Measurements from ENCODE around the genes GRAMD2B, TEX43, CCDC192 and HINT1.

- RRBS, result no CpG with 5 or more reads among the region's 3 CpGs
These were observed 745.6 kb upstream of the ZNF608 start for GRCh38 chr5:125491949-125492461.

- RRBS, result no CpG with 5 or more reads among the region's 7 CpGs
These were observed 829.7 kb upstream of the ZNF608 start for GRCh38 chr5:125575914-125576749.

DNA sequence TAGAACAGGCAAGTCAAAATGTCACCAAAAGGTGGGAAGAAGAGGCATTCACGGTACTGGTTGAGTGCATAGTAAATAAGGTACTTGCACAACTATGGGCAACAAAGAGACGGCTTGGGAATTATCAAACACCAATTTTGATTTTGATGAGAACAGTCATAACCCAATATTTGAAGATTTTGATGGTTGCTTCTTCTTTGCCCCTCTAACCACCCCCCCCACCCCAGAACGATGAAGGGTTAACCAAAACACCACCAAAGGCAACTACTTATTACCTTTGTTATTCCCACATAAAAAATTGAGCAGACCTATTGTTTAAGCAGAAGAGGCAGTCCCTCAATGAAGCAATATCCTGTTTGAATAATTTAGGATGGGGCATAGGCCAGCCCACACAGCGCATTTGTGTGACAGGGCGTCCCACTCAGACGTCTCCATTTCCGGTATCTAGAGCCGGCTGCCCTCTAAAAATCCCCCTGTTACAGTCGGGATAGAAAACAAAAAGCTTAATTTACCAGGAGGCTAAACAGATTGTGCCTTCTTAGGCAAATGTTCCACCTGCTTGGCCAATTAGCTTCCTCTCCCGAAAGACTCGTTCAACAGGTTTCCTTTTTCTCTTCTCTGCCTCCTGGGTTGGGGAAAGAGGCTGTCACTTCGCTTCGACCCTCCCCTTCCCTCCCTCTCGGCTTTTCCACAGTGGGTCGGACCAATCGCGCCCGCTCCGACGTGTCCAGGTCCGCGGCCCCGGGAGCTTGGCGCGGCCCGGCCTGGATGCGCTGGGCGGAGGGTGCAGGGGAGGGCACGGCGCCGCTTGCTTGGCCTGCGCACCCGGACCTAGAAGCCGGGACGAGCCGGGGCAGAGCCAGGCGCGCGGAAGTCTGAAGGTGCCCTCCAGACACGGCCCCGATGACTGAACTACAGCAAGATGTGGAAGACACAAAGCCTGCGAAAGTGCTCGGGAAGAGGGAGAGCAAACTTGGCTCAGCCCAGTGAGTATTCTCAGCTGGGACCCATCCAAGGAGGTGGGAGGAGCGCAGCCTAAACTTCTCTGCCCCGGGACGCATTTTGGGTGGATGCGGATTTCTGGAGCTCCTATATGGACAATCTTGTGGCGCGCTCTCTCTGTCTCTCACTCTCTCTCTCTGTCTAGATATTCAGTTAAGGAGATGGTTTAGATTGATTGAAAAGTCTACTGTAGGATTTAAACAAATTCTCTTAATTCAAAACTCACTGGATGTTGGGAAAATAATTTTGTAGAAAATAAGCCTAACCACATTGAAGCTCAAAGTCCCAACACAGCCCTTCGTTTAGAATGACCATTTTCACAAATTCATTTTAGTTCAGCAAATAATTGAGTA, at the start of gene GRAMD2B:
Gene GRAMD2B (plus strand): TSS at position 706 of the 1,355 bp plus-strand sequence.
- RRBS, result 1% methylated on average over 8 of the region's 50 CpGs

GRCh38 chr5:126437946-126438914, 15.0 kb downstream of the GRAMD2B start:
- RRBS, result no CpG with 5 or more reads among the region's 8 CpGs

DNA sequence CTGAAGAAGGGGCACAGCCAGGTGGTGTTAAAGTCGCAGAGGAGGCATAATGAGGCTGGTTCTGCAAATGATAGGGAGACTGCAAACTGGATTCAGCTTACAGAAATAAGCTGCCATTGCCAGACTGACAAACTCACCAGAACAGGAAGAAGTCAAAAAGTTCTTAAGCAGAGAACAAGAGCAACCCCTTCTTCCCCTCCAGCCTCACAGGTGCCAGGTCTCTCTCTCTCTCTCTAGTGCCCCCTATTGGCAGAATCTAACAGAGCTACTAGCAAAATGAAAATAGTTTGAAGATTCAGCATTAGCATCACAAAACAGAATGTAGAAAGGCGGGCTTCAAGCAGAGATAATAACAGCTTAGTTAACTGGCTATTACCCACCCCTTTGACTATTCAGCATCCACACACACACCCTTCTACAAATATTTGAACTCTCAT, 76.7 kb downstream of the GRAMD2B start:
- RRBS, result no CpG with 5 or more reads among the region's 2 CpGs

DNA sequence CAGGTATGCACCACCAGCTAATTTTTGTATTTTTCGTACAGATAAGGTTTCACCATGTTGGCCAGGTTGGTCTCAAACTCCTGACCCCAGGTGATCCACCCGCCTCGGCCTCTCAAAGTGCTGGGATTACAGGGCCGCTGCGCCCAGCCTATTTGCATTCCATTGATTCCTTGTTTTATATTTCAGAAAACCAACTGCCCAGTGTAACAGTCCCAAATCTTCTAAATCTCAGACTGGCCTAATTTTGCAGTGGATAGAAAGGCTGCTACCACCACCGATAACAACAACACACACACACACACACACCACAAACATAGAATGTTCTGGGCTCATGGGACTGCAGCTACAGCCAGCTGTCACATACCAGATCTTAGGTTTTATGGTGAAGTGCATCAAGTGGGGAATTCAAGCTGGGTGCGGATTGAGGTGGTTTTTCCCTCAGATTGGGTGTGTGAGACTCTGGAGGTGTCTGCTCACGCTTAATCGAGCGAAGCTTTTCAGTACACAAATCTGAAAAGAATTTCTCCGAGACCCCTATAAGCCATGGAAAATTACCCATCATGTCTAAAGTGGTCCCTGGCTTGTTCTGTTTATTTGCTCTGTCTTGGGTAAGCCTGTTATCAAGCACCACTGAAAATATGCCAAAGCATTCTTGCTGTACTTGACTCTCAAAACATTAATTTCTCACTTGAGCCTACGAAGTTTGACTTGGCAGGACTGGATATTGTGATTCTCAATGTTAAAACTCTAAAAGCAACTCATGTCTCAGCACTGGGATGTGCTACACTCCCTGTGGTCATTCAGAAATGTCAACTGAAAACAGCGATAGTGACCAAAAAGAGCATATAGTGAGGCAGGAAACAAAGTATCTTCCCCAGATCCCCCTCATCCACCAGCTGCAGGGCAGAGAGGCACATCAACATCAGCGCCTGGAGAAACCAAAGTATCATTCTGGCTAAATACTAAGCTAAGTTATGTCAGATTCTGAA, 71.1 kb downstream of the ALDH7A1 start:
- RRBS, result no CpG with 5 or more reads among the region's 14 CpGs

GRCh38 chr5:126631343-126631880, at the start of gene TEX43:
TEX43 (plus strand) TSS chr5:126631705.
- RRBS, result no CpG with 5 or more reads among the region's 4 CpGs

DNA sequence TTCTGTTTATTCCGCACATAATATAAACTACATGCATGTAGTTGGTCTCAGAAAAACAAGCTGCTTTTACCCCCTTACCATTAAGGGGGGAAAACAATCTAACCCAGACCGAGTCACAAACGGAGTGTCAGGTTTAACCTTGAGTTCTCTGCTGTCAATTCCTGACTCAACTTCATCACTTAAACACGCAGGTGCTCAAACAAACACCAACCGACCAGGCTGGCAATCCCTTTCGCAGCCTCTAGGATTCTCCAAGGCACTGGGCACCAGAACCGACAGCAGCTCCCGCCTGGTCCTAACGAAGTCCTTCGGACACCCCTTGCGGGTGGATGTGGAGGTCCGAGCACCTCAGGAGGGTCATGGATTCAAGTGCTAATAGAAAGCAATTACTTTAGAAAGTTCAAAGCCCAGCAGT, 931 bp downstream of the MARCHF3 start:
- RRBS, result no CpG with 5 or more reads among the region's 12 CpGs

DNA sequence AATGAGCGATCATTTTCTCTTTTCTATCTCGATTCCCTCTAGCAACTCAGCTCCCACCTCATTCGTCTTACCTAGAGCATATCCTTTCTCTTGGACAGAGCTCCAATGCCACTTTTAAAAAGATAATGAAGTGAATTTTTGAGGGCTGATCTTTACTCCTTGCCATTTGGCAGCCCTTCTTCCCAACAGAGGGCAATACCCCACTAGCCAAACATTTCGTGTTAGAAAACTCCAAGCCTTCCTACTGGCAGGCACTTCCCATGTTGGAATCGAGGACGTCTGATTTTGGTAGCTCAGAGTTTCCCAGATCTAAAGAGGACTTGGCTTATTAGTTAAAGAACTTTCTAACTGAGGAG, 108.0 kb upstream of the PRRC1 start:
- RRBS, result no CpG with 5 or more reads among the region's 6 CpGs

DNA sequence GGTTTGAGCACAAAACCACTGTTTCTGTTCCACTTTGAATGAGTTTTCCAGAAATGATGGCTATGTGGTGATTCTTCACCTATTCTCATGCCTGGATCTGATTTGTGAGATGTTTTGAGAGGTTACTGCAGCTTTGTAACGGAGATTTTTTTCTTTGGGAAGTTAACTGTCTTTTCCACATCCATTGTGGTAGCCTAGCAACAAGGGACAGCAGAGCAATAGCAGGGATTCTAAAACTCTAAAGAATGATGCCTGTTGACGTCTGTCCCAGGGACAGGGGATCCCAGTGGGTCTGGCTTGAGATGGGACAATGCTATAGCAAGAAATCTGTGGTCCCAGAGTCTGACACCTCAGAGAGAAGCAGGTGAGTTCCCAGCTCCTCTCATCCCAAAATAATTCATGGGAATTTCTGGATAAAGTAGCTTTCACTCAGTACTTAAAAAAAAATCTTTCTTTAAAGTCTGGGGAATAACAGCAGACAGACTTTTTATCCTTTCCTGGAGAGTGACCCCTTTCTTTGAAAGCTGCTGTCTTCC, at the start of gene CCDC192:
Gene CCDC192 (plus strand): TSS at position 248 of the 536 bp plus-strand sequence.
- RRBS, result no CpG with 5 or more reads among the region's 2 CpGs

DNA sequence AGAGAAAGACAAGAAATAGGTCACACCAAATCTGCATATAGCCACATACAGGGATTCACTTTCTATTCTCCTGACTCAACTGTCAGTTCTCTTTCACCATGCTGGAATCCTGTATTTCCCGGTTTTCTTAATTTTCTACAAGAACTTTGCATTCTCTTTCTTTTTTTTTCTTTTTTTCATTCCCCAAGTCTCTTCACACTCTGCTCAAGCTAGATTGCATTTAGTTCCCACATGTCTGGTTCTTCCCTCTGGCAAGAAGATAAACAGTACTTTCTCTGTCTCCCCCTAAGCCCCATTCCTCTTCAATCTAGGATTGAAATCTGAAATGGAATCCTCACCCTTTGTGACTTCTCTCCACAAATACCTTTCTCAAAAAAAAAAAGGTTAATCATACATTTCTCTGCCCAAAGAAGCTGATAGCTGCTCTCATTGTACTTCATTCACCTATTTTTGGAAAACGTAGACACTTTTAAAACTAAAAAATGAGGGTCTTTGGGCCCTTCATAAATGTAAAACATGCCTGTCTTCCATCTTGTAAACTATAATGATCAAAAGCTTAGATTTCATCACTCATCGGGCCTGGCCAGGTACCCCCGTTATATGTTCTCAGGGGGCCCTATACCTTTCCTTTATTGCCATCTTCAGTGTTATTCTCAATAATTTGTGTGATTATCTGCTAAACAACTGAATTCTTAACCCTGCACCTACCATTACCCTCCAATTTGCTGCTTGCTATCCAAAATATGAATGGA, 64.0 kb upstream of the SLC12A2 start:
- RRBS, result no CpG with 5 or more reads among the region's 4 CpGs

- RRBS, result no CpG with 5 or more reads among the region's 2 CpGs
These were observed 4.2 kb upstream of the SLC12A2 start for GRCh38 chr5:128079370-128079805.

GRCh38 chr5:128196716-128197275, 113.2 kb downstream of the SLC12A2 start:
- RRBS, result no CpG with 5 or more reads among the region's 4 CpGs

- RRBS, result no CpG with 5 or more reads among the region's 4 CpGs
These were observed 188.5 kb downstream of the SLC12A2 start for GRCh38 chr5:128272052-128272516.

- RRBS, result no CpG with 5 or more reads among the region's 24 CpGs
These were observed 1.8 kb downstream of the FBN2 start for GRCh38 chr5:128536212-128536673.

- RRBS, result no CpG with 5 or more reads among the region's 7 CpGs
These were observed 19.6 kb upstream of the ADAMTS19 start for GRCh38 chr5:129440348-129441102.

DNA sequence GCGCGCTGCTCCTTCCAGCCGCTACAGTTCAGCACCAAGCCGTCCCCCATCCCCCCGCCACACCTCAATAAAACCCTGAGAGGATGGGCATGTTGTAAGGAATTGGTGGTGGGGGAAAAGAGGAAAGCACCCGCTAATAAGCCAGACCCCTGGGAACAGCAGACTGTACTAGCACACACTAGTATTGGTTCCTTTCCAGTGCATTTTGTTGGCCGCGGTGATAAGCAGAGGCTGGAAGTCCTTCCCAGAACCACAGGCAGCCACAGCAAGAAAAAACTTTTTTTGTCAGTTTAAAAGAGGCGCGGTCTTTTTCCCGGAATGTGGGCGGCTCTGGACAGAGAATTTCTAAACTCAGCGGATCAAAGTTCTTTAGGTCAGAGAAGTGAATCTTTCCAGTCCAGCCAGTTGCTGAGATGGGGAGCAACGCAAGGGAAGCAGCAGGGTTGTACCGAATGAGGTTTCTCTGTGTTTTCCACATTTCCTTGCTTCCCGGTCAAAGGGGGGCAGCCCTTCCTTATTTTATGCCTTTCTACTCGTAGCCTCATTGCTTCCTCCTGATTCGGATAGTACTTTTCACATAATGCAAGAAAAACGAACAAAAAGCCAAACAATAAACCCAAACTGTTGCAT, 2.1 kb downstream of the CHSY3 start:
- RRBS, result no CpG with 5 or more reads among the region's 19 CpGs

GRCh38 chr5:129963344-129963687, 59.1 kb downstream of the CHSY3 start:
- RRBS, result no CpG with 5 or more reads among the region's 3 CpGs

GRCh38 chr5:131164084-131165139, 644 bp downstream of the HINT1 start:
- RRBS, result 2% methylated on average over 20 of the region's 76 CpGs

GRCh38 chr5:131165140-131165606, at the start of gene HINT1:
HINT1 (minus strand) TSS chr5:131165256.
- RRBS, result under 1% methylated on average over 10 of the region's 31 CpGs